AG09309 (cell line): ENCODE data around the genes HOXA2, HOXA3 and HOXA10.

DNA sequence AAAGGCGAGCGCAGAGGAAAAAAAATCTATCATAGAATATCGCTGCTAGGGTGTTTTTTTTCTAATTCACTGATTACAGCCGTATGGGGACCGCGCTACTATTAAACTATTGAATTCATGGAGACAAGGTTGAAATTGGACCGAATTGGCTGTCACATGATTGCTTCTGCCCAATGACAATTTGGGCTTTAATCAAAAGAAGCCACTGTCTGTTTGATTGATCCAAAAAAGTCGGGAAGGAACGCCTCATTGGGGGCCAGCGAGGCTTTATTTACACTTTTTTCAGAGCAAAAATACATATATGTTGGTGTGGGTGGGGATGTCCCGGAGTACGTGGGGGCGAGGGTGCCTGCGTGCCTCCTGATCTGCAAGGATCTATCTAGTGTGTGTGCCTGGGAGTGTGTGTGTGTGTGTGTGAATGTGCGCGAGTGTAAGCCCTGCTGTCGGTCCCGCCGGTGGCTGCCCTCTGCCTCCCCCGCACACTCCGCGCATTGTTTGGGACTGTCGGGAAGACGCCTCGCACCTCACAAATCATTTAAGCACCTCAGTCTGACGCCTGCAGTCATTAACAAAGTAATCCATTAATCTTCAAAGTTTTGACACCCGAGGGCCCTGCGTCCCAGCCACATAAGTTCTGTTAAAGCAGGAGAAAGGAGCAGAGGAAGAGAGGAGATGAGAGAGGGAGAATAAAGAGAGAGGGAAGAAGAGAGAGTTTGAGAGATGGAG, at the start of gene HOXA2:
HOXA2 (minus strand) TSS at position 108 of the 726 bp plus-strand sequence.
- RRBS = no CpG with 5 or more reads among the region's 28 CpGs

- RRBS = 46% methylated on average over 5 of the region's 63 CpGs
These were observed 6.8 kb downstream of the HOXA4 start for GRCh38 chr7:27123469-27124530.

DNA sequence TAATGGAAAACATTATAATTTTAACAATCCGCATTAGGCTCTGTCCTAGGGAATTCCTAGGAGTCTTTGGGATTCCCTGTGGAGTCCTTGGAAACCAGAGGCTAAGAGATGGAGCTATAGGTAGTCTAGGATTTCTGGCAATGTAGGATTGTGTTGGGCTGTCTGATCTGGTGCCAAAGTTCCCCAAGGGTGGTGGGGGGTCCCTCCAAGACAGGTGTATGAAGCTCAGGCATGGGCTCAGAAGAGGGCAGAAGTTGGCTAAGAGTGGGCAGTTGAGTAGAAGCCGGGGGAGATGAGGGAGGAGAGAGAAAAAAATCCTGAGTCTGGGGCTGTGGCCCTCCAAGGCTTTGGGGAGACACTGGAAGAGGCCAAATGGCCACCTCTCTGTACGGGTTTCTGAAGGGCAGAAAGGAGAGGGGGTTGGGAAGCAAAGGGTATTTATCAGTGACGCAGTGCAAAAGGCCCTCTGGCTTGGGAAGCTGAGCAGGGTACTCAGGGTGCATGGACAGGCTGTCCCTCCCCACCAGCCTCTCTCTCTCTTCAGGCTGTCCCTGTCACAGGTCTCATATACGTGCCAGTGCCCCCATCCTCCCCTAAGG, 988 bp downstream of the HOXA6 start:
- RRBS = no CpG with 5 or more reads among the region's 5 CpGs

- RRBS = 37% methylated on average over 12 of the region's 72 CpGs
These were observed at the start of gene HOXA3 for GRCh38 chr7:27151880-27153191. TSS of gene HOXA3 (minus strand) at chr7:27152583.

DNA sequence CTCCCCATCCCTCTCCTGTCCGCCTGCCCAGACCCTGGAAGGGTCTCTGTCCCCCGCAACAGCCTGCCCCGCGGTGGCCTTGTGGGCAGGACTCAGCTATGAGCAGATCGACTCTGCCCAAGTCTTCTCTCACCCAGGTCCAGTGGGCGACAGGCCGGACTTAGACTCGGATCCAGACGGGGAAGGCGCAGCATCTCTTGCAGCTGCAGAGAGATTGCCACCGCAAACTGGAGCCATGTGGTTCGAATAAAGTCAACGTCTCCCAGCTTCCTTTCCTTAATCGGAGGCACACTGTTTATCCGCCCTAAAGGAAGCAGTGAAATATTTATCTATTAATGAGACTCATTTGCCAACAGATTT, 490 bp upstream of the HOXA7 start:
- RRBS = no CpG with 5 or more reads among the region's 15 CpGs

- RRBS = 98% methylated on average over 6 of the region's 31 CpGs
These were observed 2.1 kb upstream of the HOXA7 start for GRCh38 chr7:27158517-27159034.

GRCh38 chr7:27161779-27161958, 3.7 kb downstream of the HOXA9 start:
- RRBS = no CpG with 5 or more reads among the region's 8 CpGs

DNA sequence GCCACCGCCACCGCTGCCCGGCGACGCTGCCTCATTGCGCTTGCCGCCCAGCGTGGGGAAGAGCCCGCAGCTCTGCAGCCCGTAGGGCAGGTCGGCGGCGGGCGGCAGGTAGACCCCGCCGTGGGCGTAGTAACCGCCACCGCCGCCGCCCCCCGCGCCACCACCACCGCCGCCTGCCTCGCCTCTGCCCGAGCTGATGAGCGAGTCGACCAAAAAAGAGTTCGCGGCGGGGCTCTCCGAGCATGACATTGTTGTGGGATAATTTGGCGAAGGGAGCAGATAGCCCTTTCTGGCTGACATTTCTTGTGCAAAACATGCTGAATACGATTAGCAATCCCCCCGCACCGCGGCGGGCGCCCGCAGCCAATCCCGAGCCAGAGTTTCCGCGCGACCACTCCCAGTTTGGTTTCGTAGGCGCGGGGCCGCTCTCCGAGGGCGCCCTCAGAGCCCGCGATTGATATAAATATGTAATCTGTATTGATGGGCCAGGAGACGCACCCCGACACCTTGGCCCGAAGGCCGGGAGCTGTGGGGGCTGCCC, at the start of gene HOXA10:
HOXA10 (minus strand) TSS at position 314 of the 541 bp plus-strand sequence.
- RRBS = 6% methylated on average over 1 of the region's 57 CpGs

DNA sequence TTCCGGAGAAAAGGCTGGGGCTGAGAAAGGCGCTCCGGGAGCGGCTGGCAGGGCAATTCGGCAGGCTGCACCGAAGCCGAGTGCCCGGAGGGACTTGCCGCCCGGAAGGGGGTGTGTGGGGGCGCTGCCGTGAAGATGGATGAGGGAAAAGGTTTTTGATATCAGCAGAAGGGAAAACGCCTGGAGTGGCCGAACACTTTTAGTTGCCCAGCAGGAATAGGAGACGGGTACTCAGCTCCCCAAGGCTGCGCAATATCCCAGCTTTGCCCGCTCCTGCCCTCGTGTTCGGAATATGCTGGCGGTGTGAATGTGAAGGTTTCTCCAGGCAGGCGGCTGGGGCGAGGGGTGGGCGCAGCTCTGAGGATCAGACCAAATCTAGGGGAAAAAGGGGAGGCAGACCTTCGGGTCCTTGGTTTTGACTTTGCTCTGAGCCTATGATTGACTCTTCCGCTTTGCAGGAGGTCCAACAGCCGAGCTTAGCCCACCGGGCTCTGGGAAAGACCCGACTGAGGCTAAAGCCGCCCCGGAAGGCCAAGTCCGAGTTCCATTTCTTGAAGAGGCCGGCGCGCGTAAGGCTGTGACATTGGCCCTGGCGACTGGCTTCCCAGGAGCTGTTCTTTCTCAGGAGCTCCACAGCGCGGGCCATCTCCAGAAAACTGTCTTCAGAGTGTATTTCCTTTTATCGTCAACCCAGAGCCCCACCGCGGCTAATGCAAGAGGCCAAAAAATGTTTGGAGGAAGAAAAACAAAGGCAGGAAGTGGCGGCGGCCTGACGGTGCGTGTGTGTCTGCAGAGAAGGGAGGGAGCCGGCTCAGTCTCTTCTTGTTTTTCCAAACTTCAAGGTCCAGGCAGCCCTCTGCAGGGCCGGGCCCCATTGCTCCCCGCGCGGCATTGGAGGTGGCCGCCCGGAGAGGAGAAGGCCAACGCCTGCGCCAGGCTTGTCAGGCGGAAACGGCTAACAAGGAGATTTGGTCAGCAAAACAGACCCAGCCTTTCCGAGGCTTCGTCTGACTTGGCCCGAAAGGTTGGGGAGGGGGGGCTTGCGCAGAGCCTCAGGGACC, 3.4 kb upstream of the HOXA11 start:
- RRBS = 2% methylated on average over 17 of the region's 60 CpGs

DNA sequence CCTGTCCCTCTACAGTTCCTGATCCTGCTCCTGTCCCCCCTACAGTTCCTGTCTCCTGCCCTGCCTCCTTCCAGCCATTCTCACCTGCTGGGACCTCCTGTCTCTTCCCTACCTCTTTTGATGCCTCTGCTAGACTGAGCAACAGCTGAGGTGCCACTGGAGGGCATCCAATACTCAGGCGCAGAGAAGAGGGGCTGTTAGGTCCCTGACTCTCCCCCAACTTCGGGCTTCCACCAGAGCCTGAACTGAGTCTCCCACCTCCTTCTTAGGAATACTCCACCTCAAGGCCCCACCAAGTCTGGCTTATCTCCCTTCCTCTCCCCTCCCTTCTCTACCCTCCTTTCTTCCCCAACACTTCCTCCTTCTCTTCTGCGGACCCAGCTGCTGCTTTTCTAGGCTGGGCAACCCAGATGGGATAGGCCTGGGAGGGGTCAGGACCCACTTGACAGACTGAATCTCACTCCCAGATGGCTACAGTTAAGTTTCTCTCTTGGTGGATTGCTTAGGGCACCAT, 4.8 kb upstream of the HOXA11 start:
- RRBS = no CpG with 5 or more reads among the region's 3 CpGs

DNA sequence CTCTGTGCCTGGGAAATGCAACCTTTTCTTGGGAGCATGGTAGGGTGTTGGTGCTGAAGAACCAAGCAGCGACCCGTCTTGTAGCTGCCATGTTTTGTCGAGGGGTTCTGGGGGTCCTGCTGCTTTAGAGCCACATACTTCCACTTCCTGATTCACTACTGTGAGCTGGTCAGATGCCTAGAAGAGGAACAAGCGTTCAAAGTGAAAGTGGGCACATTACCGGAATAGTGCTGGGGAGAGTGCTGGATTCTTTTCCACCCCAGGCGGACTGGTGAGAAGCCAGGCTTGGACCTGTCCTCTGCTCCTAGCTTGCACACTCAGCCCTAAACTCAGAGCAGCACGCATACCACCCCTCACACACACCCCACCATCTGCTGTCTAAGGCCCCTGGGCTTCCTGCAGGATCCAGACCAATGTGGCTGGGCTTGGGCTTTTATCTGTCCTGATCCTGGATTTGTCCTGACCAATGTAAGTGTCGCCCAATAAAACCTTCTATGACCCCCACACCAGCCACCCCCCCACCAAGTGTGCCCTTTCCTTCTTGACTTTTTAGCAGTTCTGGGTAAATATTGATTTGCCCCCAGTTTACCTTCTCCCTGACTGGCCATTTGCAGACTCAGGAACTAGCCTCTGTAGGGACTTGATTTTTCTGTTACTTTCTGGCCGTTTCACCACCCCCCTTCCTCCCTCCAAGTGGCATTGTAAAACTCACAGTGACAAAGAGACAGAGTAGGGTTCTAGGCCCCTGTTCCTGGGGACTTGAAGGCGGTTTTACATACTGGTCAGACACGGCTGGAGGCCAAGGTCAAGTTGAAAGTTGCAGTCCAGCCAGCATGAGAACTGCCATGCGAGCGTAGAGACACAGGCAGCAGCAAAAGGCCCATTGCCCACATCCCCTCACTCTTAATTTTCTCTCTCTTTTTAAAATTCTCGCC, 1.7 kb upstream of the HOXA13 start:
- RRBS = no CpG with 5 or more reads among the region's 14 CpGs

DNA sequence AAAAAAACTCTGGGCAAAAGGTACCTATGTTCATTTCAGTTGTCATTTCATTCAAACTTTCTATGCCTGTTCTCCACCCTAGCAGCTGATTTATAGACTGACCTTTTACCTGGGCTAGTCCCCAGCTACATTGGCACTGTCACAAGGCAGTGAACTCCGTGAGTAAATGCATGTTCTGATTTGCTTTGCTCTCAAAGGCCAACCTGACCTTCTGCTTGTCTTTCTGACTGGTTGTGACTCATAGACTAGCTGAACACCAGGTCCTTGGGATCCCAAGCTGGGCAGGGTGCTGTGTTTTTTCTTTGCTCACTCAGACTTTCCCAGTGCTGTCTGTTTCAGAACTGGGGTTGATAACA, 34.9 kb downstream of the EVX1 start:
- RRBS = no CpG with 5 or more reads among the region's 1 CpG

- RRBS = no CpG with 5 or more reads among the region's 3 CpGs
These were observed 214.3 kb downstream of the TAX1BP1 start for GRCh38 chr7:27954268-27954700.

DNA sequence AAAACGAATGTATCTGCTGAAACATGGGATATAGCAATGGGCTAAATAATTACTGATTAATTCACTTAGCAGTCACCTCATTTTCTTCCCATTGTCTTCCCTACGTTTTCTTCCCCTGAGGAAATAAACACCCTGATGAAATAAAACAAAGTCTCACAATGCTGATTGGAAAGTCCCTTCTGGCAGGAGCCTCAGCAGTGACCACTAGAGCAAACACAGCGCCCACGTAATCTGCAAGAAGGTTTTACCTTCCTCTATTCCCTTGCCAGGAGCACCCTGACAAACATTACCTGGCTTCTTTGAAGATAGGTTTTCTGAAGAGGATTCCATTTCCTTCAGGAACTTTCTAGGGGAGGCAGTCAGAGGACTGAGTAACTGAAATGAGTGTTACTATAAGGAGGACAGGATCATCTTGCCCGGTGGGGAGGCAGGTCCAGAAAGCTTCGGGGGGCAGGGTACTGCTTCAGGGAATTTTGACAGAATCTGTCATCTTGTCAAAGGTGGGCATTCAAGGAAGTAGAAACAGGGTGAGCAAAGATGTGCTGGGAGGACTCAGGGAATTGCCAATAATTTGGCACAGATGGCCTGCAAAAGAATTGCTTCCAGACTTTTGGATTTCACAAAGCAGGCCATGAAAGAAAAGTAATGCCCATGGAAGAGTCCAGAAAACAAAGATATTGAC, 30.7 kb downstream of the JAZF1 start:
- RRBS = no CpG with 5 or more reads among the region's 6 CpGs

- RRBS = no CpG with 5 or more reads among the region's 13 CpGs
These were observed 78.5 kb downstream of the CREB5 start for GRCh38 chr7:28490709-28491407.

DNA sequence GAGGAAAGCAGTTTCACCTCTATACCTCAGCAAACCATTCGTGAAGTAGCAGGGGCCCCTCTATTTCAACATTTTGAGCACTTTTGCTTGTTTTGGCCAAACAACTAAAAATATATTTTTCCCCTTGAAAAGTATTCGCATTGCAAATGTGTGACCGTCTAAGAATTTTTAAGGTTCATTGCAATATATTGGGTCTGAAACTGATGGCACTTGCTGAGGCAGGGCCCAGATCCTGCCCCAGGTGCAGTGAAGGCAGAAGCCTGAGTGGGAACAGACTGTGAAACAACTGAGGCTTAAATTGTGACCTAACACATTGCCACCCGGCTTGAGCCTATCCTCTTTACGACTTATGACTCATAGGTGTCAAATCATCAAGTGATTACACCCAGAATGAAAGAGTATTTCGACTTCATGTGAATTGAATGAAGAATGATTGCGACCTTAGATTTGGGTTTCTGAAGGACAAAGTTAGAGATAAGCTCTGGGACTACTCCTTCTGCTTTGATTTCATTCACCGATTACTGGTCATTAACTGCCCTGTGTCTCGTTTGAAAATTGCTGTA, 200.9 kb downstream of the CREB5 start:
- RRBS = no CpG with 5 or more reads among the region's 9 CpGs

- RRBS = no CpG with 5 or more reads among the region's 6 CpGs
These were observed 204.0 kb downstream of the TRIL start for GRCh38 chr7:28754023-28754646.

DNA sequence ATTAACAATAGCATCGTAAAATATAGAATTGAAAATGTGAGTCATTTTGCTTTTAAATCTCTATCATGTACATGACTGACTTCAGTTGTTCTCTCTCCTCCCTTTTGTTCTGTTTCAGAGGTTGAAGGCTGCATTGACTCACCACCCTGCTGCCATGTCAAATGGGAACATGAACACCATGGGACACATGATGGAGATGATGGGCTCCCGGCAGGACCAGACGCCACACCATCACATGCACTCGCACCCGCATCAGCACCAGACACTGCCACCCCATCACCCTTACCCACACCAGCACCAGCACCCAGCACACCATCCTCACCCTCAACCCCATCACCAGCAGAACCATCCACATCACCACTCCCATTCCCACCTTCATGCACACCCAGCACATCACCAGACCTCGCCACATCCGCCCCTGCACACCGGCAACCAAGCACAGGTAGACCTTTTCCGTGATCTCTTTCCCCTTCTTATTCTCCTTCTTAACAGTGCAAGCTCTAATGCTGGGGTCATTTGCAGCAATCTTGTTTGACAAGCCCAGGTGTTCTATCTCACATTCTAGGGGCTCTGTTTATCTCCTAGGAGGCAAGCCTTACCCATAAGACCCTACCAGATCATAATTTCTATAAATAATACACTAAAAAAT, 153.9 kb downstream of the TRIL start:
- RRBS = no CpG with 5 or more reads among the region's 9 CpGs

DNA sequence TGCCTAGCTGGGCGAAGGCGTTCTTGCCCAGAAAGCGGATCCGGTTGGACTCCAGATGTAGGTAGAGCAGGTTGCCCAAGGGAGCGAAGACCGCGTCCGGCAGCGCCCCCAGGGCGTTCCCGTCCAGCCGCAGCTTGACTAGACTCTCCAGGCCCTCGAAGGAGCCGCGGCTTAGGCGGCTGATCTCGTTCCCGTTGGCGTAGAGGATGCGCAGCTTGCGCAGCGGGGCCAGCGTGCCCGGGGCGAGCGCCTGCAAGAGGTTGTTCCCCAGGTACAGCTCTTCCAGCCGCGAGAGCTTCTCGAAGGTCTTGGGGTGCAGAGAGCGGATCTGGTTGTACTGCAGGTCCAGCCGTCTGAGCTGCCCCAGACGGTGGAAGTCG, 703 bp downstream of the TRIL start:
- RRBS = 10% methylated on average over 5 of the region's 33 CpGs

- RRBS = no CpG with 5 or more reads among the region's 11 CpGs
These were observed 110.2 kb downstream of the CHN2 start for GRCh38 chr7:29304632-29305404.